ENCODE data around the genes NTMT1 and ASS1.

DNA sequence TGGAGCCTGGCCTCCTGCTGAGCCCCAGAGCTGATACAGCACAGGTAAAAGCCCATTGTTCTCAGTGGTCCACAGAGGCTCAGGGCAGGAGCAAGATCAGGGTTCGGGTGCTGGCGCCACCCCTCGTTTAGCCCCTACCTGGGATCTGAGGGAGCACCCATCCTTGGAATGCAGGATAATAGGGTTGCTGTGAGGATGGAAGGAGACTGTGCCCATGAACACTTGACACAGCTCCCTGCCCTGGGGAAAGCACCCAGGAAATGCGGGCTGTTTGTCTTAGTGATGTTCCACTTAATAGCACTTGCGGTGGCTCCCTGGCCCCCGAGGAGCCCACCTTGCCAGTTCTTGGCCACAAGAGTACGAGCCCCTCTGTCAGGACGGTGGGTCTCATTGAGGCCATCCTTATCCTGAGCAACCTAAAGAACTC is 136.9 kb downstream of the C9orf50 start:
- PRO-cap: no peak
CAGE:
- cytosol, long polyA minus RNA: no peak
- cytosol, long polyA plus RNA: no peak
- long polyA plus RNA: no peak
- nucleus, long polyA minus RNA: no peak
- nucleus, long polyA plus RNA: no peak

GRCh38 chr9:129487301-129487648 is 133.6 kb downstream of the C9orf50 start:
- PRO-cap: no peak
CAGE:
- cytosol, long polyA minus RNA: no peak
- cytosol, long polyA plus RNA: no peak
- long polyA plus RNA: no peak
- nucleus, long polyA minus RNA: no peak
- nucleus, long polyA plus RNA: no peak

- PRO-cap: no peak
CAGE:
- cytosol, long polyA minus RNA: no peak
- cytosol, long polyA plus RNA: no peak
- long polyA plus RNA: no peak
- nucleus, long polyA minus RNA: no peak
- nucleus, long polyA plus RNA: no peak
Observed at GRCh38 chr9:129489467-129489599, 131.6 kb downstream of the C9orf50 start.

DNA sequence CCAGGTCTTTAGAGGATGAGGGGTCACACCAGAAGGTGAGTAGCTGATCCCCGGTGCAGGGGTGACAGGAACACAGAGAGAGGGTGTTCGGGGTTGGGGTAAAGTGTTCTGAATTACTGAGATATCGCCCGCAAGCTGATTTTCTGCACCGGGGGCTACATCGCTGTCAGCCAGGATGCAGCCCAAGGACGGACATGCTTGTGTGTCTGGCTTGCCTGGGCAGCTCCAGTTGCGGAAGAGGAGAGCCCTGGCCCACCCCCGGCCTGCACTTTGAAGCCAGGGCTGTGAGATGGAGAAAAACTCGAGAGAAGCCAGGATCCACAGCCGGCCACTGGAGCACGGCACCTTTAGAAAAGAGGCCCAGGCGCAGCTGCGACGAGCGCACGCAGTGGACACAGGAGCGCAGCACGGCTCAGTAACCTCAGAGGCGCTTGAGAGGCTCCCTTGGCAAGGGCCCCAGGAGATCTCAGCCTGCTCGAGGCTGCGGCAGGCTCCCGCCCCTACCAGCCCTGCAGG is 59.3 kb downstream of the C9orf50 start:
- PRO-cap: no peak
CAGE:
- cytosol, long polyA minus RNA: no peak
- cytosol, long polyA plus RNA: no peak
- long polyA plus RNA: no peak
- nucleus, long polyA minus RNA: no peak
- nucleus, long polyA plus RNA: no peak

DNA sequence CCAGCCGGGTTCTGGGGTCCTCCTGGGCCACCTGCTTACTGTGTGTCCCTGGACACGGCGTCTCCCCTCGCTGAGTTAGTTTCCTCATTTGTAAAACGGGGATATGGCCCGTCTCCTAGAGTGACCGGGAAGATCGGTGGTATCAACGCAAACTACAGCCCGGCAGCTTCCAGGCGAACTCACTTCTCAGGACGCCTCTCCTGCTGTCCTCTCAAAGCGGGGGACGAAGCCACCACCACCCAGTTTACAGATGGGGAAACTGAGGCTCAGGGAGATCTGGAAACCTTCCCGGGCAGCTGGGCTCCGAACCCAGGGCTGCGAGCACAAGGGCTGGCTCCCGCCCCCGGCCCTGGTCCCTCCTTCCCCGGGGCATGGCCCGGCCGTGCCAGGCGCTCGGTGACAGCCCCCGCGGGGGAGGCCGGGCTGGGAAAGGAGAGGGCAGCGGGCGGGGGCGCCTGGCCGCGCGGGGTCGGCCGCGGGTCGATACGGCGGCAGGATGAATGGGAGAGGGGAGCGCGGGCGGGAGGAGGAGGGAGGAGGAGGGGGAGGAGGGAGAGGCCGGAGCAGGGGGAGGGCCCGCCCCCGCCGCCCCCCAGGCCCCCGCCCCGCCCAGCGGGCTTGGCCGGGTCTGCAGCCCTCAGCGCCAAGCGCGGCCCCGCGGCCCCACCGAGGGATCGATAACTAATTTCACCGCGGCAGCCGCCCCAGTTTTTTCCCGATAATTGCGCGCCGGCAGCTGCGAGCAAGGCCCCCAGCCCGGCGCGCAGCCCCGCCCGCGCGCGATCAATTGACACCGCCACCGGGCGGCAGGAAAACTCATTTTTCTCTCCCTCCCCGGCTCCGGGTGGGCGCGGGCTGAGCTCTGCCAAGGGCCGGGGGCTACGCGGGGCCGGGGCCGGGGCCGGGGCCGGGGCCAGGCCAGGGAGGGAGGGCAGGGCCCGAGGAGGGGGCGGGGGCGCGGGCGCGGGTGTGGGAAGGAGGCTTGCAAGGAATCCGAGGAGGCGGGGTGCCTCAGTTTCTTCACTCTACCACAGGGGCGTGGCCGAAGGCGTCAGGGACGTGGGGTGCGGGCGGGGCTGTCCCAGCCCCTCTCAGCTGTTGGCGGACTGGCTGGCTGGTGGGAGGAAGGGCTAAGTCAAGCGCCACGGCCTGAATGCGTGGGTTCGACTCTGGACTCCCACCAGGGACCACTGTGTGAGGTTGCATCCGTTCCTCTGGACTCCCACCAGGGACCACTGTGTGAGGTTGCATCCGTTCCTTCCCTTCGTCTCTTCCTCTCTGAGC is 52.1 kb downstream of the C9orf50 start:
- PRO-cap: bidirectional peak, plus-strand start at position 388 of the sequence, minus-strand start at position 325 of the sequence; bidirectional peak, plus-strand start at position 819 of the sequence, minus-strand start at position 785 of the sequence
CAGE:
- cytosol, long polyA minus RNA: no peak
- cytosol, long polyA plus RNA: no peak
- long polyA plus RNA: no peak
- nucleus, long polyA minus RNA: no peak
- nucleus, long polyA plus RNA: no peak

DNA sequence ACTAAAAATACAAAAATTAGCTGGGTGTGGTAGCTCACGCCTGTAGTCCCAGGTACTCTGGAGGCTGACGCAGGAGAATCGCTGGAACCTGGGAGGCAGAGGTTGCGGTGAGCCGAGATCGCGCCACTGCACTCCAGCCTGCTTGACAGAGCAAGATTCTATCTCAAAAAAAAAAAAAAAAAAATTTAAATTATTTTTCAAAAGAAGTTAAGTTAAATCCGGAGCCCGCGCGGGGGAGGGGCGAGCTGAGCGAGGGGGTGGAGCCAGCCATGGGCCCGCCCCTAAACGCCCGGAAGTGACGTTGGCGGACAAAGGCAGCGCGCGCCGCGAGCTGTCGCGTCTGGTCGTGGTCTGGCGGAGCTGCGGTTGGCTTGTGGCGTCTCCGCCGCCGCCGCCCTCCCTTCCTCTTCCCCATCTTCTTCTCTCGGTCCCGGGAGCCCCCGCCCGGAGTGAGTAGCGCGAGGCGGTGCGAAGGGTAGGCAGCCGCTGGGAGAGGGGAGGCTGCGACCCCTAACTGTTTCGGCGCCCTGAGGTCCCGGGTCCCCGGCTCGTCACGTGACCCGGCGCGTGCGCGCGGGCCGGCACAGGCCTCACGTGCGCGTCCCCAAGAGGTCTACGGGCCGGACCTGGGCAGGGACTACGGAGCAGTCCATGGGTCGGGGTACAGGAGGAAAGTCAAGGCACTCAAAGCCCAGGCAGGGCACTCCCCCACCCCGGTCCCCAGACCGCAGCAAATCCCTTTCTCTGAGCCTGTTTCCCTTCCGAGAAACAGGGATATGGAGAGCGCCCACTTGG is at the start of gene NTMT1:
TSS of gene NTMT1 (plus strand) at position 317 of the 795 bp plus-strand sequence.
- PRO-cap: unidirectional peak, plus-strand start at position 337 of the sequence; bidirectional peak, plus-strand start at position 612 of the sequence, minus-strand start at position 555 of the sequence
CAGE:
- cytosol, long polyA minus RNA: no peak
- cytosol, long polyA plus RNA: start-site peak on the plus strand centred at position 338 of the sequence, 23 bp wide, 294 and 363 reads in 2 replicates
- long polyA plus RNA: no peak
- nucleus, long polyA minus RNA: start-site peak on the plus strand centred at position 343 of the sequence, 14 bp wide, 151 reads
- nucleus, long polyA plus RNA: no peak

DNA sequence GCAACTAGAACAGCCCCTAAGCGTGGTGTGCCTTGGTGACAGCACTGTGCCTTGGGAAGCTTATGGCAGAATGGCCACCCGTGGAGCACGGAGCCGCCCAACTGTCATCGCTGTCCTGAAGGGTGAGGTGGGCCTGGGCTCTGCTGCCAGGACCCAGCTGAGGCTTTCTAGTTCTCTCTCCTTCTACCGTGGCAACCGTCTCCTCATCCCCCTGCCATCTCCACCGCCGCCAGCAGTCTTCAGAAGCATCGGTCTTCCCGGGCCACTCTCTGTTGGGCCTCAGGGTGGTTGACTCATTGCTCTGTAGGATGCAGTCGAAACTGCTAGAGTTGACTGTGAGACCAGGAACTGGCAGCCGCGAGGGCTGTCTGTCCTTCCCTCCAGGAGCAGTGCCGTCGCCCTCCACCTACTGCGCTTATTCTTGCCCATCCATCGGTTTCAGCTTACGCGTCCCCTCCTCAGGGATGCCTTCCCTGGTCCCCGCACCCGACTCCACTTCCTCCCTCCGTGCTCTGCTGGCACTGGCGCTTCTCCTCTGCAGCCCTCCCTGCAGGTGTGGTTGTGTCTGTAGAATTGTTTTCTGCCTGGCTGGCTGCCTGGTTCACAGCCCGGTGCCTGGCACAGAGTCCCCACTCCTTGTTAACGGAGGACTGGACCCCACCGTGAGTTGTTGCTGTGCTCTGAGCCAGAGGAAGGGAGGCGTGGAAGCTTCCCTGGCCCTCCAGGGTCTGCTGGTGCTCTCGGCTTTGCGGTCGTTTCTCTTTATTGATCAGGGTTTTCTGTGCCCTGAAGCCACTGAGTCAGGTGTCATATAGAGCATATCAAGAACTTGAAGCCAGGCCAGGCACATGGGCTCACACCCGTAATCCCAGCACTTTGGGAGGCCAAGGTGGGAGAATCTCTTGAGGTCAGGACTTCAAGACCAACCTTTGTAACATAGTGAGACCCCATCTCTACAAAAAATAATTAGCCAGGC is 5.7 kb downstream of the NTMT1 start:
- PRO-cap: no peak
CAGE:
- cytosol, long polyA minus RNA: no peak
- cytosol, long polyA plus RNA: no peak
- long polyA plus RNA: no peak
- nucleus, long polyA minus RNA: no peak
- nucleus, long polyA plus RNA: no peak

- PRO-cap: no peak
CAGE:
- cytosol, long polyA minus RNA: no peak
- cytosol, long polyA plus RNA: no peak
- long polyA plus RNA: no peak
- nucleus, long polyA minus RNA: no peak
- nucleus, long polyA plus RNA: no peak
Observed at GRCh38 chr9:129665930-129666526, 581 bp downstream of the PRRX2 start.

DNA sequence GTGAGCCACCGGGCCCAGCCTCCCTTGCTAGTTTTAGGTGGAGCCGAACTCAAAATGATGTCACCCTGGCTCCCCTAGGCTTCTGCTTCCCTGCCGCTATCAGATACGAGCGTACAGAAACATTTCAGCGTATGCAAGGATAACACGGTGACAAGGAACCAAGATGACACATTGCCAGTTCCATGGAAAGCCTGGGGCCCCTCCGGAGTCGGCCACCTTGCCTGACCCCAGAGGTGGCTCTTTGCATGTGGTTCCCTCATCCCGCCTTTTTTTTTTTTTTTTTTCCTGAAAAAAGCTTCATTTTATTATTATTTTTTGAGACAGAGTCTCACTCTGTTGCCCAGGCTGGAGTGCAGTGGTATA is 47.8 kb downstream of the USP20 start:
- PRO-cap: no peak
CAGE:
- cytosol, long polyA minus RNA: no peak
- cytosol, long polyA plus RNA: no peak
- long polyA plus RNA: no peak
- nucleus, long polyA minus RNA: no peak
- nucleus, long polyA plus RNA: no peak

- PRO-cap: no peak
CAGE:
- cytosol, long polyA minus RNA: no peak
- cytosol, long polyA plus RNA: no peak
- long polyA plus RNA: no peak
- nucleus, long polyA minus RNA: no peak
- nucleus, long polyA plus RNA: no peak
Observed at GRCh38 chr9:129894015-129894517, 58.8 kb downstream of the USP20 start.

DNA sequence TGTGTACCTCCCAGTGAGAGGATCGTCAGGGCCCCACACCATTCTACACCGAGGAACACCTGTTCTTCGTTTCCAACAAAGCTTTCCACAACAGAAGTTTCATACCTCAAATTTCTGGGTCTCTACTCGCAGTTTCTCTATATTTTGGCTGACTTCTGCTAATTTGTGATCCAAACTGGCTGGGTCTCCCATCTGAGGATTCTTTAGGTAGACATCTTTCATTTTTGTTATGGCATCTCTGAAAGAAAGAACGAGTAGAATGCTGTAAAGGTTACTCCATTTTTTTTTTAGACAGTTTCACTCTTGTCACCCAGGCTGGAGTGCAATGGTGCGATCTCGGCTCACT is 67.5 kb downstream of the USP20 start:
- PRO-cap: no peak
CAGE:
- cytosol, long polyA minus RNA: no peak
- cytosol, long polyA plus RNA: no peak
- long polyA plus RNA: no peak
- nucleus, long polyA minus RNA: no peak
- nucleus, long polyA plus RNA: no peak

DNA sequence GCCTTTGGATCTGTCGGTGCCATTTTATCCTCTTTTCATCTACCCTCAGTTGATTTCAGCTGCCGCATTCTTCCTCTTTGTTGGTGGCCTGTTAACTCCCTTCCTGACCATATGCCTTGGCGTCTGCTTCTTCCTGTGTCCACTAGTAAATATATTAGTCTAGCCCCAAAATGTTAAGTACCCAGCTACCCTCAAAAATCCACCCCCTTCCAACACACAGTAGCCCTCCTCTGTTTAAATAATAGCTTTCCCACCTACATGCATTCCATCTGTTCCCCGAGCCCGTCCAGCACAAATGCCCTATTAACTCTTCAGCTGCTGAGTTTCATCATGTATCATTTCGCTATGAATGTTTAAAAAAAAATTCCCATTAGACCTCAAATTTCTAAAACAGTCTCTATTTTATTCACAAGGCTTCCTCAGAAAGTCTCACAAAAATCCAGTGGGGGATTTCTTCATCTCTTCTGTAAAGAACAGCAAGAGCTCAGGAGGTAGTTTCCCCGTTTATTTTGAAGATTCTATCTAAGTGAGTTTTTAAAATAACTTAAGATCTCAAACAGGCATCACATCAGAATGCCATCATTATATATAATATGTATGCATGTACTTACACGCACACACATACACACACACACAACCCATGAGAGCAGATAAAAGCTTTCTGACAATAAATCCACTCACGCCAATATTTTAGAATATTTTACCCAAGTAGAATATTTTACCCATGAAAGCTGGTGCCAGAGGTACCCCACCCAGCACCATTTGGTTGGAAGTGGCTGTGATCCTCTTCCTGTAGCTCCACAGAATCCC is 97.6 kb downstream of the USP20 start:
- PRO-cap: no peak
CAGE:
- cytosol, long polyA minus RNA: no peak
- cytosol, long polyA plus RNA: no peak
- long polyA plus RNA: no peak
- nucleus, long polyA minus RNA: no peak
- nucleus, long polyA plus RNA: no peak

DNA sequence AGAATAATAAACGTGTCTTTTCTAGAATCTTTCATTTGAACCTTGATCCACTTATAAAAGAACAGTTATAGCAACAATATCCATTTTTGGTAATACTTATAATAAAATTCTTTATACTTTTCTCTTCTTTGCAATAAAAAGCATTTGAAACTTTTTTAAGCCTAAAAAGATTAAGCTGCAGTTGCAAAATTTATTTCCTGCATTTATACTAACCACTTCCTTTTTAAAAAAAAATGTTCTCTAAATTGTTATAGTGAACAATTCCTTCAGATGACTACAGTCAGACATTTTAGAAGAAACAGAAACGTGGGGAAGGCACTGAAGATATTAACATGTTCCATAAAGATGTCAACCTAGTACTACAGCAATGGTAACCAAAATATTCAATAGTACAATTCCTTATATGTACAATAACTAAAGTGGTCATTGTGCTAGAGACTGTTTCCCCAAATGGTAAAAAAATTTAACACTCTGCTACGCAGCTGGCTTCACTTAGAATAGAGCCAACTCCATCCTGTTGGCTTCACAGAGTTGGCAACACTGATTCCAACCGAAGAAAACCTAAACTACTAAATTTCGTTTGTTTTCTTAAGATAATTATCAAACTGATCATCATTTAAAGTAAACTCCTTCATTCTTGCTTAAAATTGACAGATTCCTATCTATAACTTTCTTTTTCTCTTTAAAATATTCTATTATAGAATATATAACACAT is 97.7 kb downstream of the FNBP1 start:
- PRO-cap: no peak
CAGE:
- cytosol, long polyA minus RNA: no peak
- cytosol, long polyA plus RNA: no peak
- long polyA plus RNA: no peak
- nucleus, long polyA minus RNA: no peak
- nucleus, long polyA plus RNA: no peak

DNA sequence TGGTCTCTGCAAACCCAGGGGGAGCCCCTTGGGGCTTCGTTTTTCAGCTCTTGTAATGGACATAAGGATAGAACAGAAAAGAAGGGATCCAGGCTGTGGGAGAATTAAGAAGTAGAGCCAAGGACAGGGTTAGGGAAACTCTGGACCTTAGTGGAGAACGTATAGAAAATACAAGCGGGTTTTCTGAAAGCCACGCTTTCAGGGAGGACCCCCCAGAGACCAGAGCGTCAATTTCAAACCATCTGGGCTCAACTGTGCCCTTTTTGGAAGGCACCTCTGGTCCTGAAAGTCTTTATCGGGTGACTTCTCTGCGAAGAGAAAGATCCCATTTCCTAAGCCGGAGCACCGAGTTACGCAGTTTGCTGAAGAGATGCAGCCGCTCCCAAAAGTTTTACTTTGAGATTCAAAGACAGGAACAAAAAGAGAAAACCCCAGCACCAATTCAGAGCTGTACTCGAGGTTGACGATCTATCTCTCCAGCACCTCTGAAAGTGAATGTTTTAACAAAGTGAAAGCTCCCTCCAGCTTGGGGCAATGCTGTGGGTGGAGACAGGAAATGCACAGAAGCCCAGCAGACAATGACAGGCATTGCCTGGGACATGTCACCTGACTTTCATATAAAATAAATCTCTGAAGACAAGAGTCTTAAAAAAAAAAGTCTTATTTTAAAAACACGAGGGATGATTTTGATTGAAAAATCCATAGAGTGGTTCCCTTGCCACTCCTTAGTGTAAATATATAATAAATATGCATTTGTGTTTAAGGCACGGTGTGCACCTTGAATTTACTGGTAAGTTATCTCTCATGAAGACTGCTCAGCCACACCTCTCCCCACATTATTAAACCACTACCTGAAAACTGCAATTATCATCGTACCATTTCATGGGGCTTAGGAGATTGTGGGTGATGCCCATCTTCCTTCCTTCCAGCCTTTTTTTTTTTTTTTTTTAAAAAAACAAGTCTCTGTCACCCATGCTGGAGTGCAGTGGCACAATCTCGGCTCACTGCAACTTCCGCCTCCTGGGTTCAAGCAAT is 80.0 kb downstream of the FNBP1 start:
- PRO-cap: bidirectional peak, plus-strand start at position 295 of the sequence, minus-strand start at position 334 of the sequence; unidirectional peak, minus-strand start at position 493 of the sequence; unidirectional peak, minus-strand start at position 536 of the sequence
CAGE:
- cytosol, long polyA minus RNA: no peak
- cytosol, long polyA plus RNA: no peak
- long polyA plus RNA: no peak
- nucleus, long polyA minus RNA: no peak
- nucleus, long polyA plus RNA: no peak

GRCh38 chr9:129996813-129997205 is 46.2 kb downstream of the FNBP1 start:
- PRO-cap: no peak
CAGE:
- cytosol, long polyA minus RNA: no peak
- cytosol, long polyA plus RNA: no peak
- long polyA plus RNA: no peak
- nucleus, long polyA minus RNA: no peak
- nucleus, long polyA plus RNA: no peak

DNA sequence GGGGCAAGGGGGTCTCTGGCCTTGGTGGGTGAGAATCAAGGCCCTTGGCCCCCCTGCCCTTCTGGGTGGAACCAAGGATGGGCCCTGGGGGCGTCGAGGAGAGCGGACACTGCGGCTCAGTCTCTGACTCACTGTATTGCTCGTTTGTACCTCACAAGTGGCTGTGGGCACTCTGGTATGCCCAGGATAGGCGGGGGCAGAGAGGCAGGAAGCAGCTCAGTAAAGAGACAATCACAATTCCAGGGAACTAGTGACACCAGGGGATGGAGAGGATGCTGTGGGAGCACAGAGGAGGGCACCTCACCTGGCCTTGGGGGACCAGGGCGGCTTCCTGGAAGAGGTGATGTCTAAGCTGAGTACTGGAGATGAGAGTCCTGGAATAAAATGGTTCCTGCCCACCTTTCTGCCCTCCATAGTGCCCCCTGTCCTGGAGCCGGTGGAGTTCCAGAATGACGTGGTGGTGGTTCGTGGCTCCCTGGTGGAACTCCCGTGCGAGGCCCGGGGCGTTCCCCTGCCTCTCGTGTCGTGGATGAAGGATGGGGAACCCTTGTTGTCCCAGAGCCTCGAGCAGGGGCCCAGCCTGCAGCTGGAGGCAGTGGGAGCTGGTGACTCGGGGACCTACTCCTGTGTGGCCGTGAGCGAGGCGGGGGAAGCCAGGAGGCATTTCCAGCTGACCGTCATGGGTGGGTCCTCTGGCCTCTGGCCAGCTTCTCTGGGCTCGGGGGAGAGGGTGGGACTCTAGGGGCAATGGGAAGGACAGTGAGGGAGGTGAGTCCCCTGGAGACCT is 51.2 kb upstream of the ASS1 start:
- PRO-cap: no peak
CAGE:
- cytosol, long polyA minus RNA: no peak
- cytosol, long polyA plus RNA: no peak
- long polyA plus RNA: no peak
- nucleus, long polyA minus RNA: no peak
- nucleus, long polyA plus RNA: no peak

GRCh38 chr9:130444662-130445529 is at the start of gene ASS1:
Gene ASS1 (plus strand): TSS chr9:130444961.
- PRO-cap: unidirectional peak, plus-strand start at chr9:130444958
CAGE:
- cytosol, long polyA minus RNA: no peak
- cytosol, long polyA plus RNA: no peak
- long polyA plus RNA: no peak
- nucleus, long polyA minus RNA: start-site peak on the plus strand at chr9:130444914-130444962, 22 reads
- nucleus, long polyA plus RNA: no peak

GRCh38 chr9:130501455-130502015 is 56.8 kb downstream of the ASS1 start:
- PRO-cap: no peak
CAGE:
- cytosol, long polyA minus RNA: no peak
- cytosol, long polyA plus RNA: no peak
- long polyA plus RNA: no peak
- nucleus, long polyA minus RNA: no peak
- nucleus, long polyA plus RNA: no peak

DNA sequence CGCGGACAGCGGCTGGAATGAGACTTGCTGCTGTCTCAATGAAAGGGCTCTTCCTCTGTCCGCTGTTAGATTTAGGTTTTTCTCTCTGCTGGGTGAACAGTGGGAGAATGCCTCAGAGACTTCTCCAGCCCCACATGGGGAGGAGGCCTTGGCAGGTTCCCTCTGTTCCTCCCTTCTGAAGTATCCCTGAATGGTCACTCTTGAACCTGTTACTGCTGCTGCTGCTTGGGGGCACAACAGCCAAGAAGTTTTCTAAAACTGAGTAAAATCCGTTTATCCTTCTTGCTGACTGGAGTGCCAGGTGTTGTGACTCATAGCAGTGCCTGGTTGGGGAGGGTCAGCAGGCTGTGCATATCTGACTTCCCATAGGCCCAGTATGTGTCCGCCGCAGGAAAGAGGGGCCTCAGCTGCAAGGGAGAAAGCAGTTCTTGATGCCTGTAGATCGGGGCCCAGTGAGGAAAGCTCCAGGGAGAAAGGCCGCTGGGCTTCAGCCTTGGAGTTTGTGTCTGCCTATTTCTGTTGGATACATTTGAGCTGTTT is 38.7 kb upstream of the PRDM12 start:
- PRO-cap: no peak
CAGE:
- cytosol, long polyA minus RNA: no peak
- cytosol, long polyA plus RNA: no peak
- long polyA plus RNA: no peak
- nucleus, long polyA minus RNA: no peak
- nucleus, long polyA plus RNA: no peak

DNA sequence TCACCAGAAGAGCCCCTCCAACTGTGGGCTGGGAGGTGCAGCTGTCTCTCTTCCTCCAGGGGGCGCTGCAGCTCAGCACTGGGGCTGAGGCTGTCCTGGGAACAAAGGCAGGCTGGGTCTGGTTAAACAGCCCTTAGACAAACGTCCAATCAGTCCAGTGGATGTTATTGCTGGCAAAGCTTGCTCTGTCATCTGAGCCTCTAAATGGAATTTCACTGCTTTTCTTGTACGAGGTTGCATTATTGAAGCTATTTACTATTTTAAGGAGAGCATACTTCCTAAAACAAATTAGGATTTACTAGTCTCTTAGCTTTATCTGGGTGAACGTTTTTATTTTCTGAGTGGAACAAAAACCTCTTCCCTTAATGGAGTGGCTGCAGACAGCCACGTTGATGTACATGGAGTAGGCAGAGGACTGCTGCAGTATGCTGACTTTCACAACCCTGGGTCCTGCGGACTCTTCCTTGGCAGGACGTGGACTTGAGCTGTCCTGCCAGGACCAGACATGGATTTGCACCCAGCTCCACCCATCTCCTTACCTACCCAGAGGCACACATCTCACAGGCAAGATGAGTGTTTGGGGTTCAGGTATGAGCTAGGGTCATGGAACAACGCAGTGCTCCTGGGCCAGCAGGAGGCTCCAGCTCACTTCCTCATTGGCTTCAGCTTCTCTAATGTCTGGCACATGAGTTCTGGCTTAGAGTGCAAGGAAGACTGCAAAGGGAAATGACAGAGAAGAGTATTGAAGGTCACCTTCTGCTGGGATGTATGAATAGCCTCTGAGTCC is 7.8 kb downstream of the EXOSC2 start:
- PRO-cap: no peak
CAGE:
- cytosol, long polyA minus RNA: no peak
- cytosol, long polyA plus RNA: no peak
- long polyA plus RNA: no peak
- nucleus, long polyA minus RNA: no peak
- nucleus, long polyA plus RNA: no peak